Mesenteric fat pad (tissue), 1 donor: ENCODE data around the gene NCOA7.

- PRO-cap = no peak
Measured at GRCh38 chr6:125639624-125640160, 109.7 kb upstream of the HEY2 start.

DNA sequence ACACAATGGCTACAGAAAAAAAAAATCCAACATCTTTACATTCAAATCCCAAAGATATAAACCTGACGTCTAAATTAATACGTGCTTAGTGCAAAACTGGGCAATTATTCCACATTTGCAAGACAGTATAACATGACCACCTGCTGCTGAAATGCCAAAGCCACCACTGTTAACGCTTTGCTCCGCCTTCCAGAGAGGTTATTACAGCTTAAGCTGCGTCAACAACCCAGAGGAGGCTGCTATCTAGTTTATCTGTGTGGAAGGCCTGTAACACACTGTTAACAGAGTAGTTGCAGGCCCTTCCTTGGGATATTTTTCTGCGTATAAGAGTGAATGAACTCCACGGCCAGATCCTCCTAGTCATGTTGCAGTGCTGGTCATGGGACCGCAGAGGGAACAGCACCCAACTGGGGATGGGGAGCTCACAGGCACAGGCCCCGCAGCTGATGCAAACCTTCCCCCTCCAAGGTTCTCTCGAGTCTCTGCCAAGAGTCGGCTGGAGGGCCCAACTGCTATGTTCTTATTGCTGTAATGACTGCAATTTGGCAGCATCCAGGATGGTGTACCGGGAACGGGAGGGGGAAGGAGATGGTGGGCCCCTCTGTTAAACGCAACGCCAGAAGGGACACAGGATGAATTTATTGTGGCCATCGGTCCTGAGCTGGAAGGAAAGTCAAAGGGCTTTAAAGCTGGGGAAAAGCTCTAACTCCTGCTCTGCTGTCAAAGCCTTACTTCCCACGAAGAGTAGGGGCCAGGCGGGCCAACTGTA, 998 bp upstream of the NCOA7 start:
- PRO-cap = no peak

GRCh38 chr6:125790347-125791424, at the start of gene NCOA7:
NCOA7 (plus strand) TSS chr6:125790960.
- PRO-cap = bidirectional peak, plus-strand start at chr6:125790494, minus-strand start at chr6:125790448; bidirectional peak, plus-strand start at chr6:125790960, minus-strand start at chr6:125790860

DNA sequence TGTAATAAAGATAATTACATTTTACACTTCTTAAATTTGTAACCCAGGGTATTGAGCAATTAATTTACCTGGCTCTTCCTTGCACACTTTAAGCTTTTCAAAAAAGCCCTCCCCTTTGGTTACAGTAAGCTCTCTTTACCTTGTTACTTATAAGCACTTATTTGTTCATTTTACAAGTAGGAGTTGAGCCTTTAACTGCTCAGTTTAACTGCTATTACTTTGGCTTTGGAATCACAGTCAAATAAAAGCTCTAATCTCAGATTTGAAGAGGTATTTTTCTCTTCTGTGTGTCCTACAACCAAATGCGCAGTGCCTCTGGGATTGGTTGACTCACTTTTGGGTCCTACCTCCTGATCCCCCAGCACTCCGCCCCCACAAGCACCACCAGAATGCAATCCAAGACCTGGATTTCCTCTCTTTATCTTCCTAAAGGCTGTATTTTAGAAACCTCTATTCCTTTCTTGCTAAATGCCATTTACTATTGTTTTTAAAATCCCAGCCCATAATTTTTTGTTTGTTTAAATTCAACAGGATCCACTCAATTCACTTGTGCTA, 2.5 kb downstream of the NCOA7 start:
- PRO-cap = no peak

DNA sequence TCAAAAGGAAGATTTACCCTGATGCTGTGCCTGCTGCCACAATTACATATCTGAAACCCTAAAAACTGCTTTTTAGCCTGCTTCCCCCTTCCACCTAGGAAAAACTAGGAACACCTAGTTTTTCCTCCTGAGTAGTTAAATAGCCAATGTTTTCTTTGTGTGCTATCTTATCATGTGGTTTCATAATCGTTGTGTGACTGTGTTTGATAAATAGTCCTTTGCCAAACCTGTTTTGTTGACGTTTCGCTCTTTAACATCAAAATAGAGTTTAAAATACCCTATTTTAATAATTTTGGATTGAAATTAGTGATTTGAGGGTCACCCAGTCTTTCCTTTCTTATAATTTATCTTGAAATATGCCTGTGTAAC, 28.2 kb downstream of the NCOA7 start:
- PRO-cap = no peak

DNA sequence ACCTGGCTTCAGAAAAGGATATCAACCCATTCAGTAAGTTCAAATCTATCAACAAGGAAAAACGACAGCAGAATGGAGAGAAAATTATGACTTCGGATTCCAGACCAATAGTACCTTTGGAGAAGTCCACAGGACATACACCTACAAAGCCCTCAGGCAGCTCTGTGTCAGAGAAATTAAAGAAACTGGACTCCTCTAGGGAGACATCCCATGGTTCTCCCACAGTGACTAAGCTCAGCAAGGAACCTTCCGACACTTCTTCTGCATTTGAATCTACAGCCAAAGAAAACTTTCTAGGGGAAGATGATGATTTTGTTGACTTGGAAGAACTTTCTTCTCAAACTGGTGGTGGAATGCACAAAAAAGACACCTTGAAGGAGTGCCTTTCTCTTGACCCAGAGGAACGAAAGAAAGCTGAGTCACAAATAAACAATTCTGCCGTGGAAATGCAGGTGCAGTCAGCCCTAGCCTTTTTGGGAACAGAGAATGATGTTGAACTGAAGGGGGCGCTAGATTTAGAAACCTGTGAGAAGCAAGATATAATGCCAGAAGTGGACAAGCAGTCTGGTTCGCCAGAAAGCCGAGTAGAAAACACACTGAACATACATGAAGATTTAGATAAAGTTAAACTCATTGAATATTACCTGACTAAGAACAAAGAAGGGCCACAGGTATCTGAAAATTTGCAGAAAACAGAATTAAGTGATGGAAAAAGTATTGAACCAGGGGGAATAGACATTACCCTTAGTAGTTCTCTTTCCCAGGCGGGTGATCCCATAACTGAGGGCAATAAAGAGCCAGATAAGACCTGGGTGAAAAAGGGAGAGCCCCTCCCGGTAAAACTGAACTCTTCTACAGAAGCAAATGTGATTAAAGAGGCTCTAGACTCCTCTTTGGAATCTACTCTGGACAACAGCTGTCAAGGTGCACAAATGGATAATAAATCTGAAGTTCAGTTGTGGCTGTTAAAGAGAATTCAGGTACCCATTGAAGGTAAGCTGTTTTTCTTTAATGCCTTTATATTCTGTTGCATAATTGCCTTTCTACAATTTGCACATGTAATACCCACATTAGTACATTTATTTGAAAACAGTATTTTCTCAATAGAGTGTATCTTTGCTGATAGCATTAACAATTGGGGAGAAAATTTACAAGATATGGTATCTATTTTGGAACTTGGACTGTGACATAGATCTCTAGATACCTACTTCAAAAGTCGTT, 67.2 kb upstream of the HINT3 start:
- PRO-cap = no peak

GRCh38 chr6:127150401-127150815, 31.9 kb downstream of the RSPO3 start:
- PRO-cap = no peak

GRCh38 chr6:127289739-127290424, 23.2 kb downstream of the RNF146 start:
- PRO-cap = no peak

DNA sequence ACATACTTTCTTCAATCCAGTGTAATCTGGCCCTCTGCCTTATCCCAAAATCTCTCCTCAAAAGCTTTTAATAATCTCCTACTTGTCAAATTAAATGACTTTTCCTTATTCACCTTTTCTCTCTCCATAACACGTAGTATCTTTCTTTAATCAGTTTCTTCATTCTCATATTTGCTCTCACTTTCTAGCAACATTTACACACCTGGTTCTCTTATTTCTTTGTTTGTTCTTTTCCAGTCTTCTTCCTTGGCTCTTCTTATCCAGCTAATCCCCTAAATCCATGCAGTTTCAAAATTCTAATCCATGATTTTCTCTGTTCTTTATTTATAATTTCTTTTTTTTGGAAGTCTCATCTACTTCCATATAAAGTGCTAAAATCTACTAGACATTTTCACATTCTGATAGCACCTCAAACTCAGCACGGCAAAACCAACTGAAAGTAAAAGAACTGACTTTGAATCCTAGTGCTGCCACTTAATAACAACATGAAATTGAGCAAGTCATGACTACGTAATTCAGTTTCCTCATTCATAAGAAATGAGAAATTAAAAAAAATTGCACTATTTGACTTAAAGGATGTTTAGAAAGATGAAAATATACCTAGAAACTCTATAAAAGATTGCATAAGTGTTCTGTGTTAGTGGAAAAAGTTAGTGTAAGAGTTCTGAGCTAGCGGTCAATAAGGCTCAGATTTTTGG, 26.3 kb downstream of the ECHDC1 start:
- PRO-cap = no peak

DNA sequence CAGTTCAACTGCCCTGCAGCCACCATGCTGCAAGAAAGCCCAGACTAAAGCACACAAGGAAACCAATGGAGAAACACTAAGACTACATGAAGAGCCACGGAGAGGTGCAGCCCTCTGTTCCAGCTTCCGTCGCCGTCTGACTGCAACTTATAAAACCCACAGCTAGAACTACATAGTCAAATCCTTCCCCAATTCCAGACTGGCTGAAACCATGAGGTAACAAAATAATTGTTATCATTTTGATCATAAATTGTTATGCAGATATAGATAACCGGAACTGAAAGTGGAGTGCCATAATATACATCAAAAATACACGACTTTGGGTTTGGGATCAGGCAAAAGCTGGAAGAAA, 21.2 kb upstream of the THEMIS start:
- PRO-cap = no peak

GRCh38 chr6:128222360-128222946, 297.9 kb downstream of the PTPRK start:
- PRO-cap = no peak

DNA sequence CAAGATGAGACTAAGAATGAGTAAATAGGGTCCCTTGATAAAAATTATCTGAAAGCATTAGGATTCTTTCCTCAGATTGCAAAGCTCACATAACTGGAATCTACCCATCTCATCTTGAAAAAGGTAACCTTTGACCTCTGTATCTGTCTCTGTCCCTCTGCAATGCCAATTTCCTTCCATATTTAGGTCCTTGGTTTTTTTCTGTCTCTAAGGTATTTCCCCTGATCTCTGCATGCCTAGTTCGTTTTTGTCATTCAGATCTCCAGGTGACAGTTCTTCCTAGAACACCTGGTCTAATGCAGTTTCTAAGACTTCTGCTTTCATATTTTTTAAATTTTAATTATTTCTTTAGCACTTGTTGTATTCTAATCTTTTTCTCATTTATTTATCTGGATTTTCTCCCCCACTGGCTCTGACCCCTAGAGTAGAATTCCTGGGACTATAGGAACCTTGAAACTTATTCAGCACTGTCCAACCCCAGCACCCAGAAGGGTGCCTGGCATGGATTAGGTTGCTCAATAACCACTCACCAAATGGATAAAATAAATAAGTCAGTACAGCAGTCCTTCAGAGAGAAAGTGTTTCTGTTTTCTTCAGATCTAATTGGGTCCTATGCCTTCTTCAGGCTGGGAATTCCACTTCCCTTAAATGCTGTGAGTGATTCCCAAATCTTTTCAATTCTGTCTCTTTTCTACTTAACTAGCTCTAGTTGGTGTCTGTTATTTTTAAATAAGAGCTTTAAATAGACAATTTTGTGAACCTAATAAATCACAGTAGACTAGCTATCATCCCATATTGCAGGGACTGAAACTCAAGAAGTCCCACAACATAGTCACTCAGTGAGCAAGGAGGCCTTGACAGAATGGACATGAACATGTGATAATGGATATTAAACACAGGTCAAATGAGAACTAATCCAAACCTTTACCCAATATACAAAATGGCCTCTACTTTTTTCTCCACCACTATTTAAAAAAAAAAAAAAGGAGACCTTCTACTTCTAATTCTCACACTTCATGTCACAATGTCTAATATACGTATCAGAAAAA, 206.2 kb downstream of the PTPRK start:
- PRO-cap = no peak

- PRO-cap = no peak
Measured at GRCh38 chr6:128517277-128517830, 3.0 kb downstream of the PTPRK start.

- PRO-cap = no peak
Measured at GRCh38 chr6:128518299-128518971, 2.0 kb downstream of the PTPRK start.

DNA sequence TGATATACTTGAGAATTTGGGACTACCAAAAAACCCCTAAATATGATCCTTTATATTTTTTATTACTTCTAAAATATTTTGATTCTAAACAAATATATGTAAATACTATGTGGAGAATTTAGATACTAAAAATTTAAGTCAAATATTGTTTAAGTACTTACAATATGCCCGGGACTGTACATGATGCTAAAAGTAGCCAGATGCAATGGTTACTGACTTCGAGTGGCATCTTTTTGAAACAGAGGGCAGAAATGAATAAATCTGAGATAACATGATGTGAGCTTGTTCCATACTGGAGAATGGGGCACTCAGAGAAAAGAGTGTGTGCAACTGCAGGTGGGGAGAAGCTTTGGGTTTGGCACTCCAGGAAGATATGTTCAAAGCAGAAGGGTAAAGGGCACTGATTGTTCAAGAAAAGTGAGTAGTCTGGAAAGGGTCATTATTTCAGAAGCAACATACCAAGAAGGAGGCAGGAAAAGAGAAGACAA, 67.0 kb downstream of the LAMA2 start:
- PRO-cap = no peak

GRCh38 chr6:129500828-129501306, 209.1 kb downstream of the ARHGAP18 start:
- PRO-cap = no peak

GRCh38 chr6:129661648-129662296, 48.2 kb downstream of the ARHGAP18 start:
- PRO-cap = no peak

GRCh38 chr6:130507425-130508000, 141.7 kb downstream of the TMEM200A start:
- PRO-cap = no peak

DNA sequence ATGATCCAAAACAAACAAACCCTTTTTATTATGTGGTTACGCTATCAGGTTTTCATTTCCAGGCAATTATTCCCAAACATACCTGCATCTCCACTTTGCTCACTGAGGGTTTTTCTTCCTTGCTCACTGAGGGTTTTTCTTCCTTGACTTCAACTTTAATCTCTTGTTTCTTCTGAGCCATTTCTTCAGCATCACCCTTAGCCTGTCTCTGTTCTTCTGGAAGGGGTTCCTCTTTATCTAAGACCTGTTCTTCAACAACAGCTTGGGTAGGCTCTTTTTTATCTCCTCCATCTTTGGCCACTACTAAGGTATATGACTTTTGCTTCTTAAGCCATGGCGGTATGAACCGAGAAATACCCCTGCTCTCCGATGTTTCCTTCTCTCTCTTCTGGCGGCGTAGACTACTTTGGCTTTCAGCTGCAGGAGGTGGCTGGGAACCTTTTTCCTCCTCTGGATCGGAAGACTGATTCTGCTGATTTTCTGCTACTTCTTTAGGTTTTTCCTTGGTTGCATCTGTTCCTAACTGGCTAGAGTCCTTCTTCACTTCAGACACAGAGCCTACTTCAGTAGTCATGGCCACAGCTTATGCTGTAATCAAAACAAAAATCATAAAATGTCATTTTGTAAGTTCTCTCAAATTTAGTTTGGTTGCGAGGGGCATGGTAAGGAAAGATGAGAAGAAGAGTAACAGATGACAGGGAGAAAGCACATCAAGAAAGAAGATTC, 107.0 kb downstream of the EPB41L2 start:
- PRO-cap = no peak

DNA sequence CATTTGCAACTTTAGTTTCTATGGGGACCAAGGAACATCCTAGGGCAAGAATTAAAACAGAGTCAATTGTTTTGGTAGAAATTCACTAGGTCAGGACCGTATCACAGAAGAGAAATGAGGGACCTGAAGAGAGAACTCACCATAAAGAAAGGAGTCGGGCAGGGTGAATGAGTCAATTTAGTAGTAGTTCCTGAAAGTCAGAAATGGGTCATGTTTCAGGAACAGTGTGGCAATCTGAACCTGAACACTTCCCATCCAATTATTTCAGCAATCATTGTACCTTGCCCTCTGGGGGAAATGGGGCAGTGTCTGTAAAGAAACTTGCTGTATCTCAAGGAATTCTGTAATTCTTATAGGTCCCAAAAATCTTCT, 5.4 kb upstream of the AKAP7 start:
- PRO-cap = no peak